ENCODE measurements around a stretch of chr9.

DNA sequence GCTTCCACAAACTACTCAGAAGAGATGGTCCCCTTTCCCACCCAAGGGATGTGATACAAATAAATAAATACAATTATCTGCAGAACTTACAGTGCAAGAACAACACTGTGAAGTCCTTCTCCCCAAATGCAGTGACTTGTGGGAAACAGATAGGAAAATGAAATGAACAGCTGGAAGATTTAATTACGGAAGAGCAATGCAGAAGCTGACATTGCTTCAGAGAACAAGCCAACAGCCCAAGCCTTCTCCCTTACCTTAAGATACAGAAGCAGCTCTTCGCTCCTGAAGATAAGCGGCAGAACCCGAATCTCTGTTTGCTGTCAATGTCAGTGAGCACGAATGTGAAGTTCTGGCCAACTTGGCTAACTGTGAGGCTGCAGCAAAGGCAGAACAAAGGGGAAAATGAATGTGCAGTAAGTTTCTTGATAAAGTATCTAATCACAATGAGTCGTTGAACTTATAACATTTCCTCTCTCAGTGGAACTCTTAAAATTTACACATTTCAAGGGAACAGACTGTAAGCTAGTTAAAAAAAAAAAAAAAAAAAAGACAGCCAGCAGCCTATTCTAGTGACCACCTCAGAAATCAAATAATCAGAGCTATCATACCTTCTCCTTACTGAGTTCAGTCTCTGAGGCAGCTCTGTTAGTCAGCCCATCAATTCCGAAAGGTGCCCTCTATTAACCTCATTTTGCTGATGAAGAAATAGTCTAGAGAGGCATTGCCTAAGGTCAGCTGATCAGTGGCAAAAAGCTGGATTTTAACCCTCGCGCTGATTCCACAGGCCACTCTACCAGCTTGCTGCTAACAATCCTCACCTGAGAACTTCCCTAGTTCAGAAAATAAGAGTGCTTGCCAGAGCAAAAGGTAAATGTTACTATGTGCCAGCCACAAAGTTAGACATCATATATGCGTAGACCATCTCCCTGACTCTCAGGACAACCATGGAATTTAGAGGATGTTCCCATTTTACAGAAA is 172.2 kb downstream of the DENND1A start:
- PRO-cap, 2 experiments: no peak in any of the 2 experiments

DNA sequence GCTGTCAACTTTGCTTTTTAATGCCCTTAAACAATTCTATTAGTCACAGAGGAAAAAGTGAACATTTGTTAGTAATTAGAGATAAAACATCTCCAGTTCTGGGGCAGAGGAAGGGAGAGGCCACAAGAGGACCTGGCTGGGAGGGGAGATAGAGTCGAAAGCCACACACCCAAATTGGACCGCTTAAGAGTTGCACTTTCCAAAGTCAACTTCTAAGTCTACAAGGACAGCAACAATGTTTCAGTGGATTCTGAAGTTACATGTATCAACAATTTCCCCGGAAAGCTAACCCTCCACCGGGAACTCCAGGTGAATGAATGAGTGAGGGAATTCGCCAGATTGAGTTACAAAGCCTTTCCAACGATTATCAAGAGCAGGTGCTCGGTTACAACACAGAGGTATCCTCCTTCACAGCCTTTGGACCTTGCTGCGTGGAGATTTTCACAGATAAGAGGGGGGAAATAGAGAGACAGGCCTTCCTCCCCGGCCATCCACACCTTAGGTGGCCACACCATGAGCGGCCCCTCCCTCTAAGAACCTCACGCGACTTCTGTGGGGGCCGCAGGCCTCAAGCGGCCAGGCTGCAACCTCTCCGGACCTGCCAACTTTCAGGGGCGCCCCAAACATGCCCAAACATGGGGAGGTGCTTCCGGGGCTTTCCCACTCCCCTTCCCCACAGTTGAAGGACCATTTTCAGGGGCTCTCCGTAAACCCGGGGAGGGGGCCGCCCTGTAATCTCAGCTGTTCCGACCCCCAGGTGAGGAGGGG is 838 bp downstream of the DENND1A start:
- PRO-cap, 2 experiments: peak in 2 of 2 experiments; most common plus-strand start position 446 of the sequence (in 2); most common minus-strand start position 348 of the sequence (in 1)

- PRO-cap, 2 experiments: no peak in any of the 2 experiments
These were observed 60.4 kb upstream of the NEK6 start for GRCh38 chr9:124197134-124198058.

DNA sequence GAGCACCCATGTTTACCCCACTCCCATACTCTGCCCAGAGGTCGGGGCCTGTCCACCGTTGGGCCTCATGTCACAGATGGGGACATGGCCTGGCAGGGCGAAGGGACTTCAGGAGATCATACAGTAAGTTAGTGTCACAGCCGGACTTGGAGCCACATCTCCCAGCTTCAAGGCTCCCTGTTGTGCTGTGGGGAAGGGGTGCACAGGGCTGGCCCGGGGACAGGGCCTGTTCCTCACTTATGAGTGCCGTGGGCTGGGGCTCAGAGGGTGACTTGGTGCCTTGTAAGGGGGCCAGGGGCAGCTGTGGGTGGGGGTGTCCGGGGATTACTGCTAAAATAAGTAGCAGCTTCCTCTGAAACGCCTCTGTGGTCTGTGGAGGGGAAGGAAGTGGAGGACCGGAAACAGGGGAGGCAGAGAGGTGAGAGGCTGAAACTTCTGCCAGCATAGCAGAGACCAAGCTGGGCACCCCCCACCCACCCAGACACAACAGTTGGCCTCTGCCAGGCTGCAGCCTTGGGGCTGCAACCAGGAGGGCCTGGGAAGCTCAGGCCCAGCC is 41.2 kb upstream of the NEK6 start:
- PRO-cap, 2 experiments: no peak in any of the 2 experiments

DNA sequence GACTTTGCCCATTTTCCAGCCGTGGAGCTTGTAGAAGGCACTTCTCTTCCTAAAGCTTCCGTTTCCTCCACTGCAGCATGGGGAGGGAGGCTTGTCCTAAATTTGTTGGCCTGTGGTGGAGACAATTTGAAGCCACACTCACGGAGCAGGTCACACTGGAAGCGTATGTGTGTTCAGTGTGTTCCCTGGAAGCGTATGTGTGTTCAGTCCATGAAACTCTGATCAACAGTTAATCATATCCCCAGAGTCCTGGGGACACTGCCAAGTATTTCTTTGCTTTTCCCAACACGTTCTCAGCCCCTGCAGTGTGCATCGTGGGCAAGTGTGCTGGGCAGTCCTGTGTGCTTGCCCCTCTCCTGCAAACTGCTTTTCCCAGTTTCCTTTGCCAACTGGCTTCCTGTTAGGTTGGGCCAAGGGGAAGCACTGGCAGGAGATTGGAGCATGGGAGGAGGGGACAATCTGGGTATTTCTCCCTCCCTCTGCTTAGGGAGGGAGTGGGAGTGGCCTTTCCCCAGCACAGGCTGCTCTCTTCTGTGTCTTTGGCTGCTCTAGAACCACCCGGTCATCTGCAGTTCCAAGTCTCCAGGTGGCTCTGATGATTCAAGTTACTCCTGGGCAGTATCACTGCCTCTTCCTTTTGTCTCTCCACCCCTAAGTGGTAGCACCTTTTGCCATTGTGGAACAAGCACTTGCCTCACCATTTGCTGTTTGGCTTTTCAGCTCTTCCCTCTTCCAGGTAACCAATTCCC is 36.8 kb upstream of the NEK6 start:
- PRO-cap, 2 experiments: peak in 2 of 2 experiments; most common plus-strand start position 400 of the sequence (in 1); most common minus-strand start position 365 of the sequence (in 2)

DNA sequence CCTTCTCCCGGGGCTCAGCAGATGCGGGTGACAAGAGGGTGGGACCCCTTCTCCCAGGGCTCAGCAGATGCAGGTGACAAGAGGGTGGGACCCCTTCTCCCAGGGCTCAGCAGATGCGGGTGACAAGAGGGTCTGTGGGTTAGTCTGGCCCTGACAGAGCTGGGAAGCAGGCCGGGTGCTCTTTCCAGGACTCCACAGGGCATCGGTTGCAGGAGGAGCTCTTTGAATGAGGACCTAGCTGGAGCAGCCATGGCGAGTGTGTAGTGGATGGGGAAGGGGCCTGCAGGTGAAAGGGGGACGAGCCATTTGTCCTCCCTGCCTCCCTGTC is 73.9 kb downstream of the PSMB7 start:
- PRO-cap, 2 experiments: no peak in any of the 2 experiments

DNA sequence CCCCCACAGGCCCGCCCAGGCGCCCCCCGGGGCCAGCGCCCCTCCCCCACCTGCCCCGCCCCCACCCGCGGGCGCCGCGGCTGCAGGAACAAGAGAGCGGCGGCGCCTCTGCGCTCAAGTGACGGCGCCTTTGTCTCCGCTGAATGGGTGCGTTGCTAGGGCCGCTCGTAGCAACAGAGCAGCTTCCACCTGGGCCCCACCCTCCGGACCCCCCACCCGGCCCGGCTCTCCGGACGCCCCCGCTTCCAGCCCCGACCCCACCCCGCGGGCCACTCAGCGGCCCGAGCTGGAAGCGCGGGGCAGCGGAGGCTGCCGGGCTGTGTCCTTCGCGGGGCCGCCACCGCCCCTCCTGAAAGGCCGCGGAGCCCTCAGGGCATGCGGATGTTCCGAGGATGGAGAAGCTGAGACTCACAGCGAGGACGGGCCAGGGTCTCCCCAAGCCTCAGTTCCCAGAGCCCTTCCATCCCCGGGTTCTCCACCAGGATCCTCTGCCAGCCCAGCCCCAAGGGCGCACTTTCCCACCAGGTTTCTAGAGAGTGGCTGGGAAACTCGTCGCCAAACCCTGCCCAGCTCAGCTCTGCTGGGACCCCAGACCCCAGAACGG is 27.6 kb downstream of the ADGRD2 start:
- PRO-cap, 2 experiments: no peak in any of the 2 experiments

GRCh38 chr9:124505750-124506382 is 1.3 kb downstream of the NR5A1 start:
- PRO-cap, 2 experiments: no peak in any of the 2 experiments

DNA sequence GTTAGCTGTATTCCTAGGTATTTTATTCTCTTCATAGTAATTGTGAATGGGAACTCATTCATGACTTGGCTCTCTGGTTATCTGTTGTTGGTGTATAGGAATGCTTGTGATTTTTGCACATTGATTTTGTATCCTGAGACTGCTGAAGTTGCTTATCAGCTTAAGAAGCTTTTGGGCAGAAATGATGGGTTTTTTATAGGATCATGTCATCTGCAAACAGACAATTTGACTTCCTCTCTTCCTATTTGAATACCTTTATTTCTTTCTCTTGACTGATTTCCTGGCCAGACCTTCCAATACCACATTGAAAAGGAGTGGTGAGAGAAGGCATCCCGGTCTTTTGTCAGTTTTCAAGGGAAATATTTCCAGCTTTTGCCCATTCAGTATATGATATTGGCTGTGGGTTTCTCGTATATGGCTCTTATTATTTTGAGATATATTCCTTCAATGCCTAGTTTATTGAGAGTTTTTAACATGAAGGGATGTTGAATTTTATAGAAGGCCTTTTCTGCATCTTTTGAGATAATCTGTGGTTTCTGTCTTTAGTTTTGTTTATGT is 102.7 kb upstream of the NR5A1 start:
- PRO-cap, 2 experiments: no peak in any of the 2 experiments

- PRO-cap, 2 experiments: no peak in any of the 2 experiments
These were observed 13.5 kb downstream of the NR6A1 start for GRCh38 chr9:124757519-124758076.

- PRO-cap, 2 experiments: peak in 2 of 2 experiments; most common minus-strand start chr9:124852210 (in 2)
These were observed 1.2 kb upstream of the WDR38 start for GRCh38 chr9:124852066-124852458.

GRCh38 chr9:124870093-124871156 is 8.5 kb downstream of the ARPC5L start:
- PRO-cap, 2 experiments: peak in 2 of 2 experiments; most common plus-strand start chr9:124870475 (in 2); most common minus-strand start chr9:124870321 (in 2)

GRCh38 chr9:124878052-124879024 is 16.4 kb downstream of the ARPC5L start:
- PRO-cap, 2 experiments: no peak in any of the 2 experiments

GRCh38 chr9:125288515-125289170 is 27.0 kb downstream of the GAPVD1 start:
- PRO-cap, 2 experiments: no peak in any of the 2 experiments

- PRO-cap, 2 experiments: no peak in any of the 2 experiments
These were observed 74.8 kb downstream of the GAPVD1 start for GRCh38 chr9:125336160-125337176.

- PRO-cap, 2 experiments: no peak in any of the 2 experiments
These were observed 200.9 kb downstream of the MAPKAP1 start for GRCh38 chr9:125506214-125506463.

DNA sequence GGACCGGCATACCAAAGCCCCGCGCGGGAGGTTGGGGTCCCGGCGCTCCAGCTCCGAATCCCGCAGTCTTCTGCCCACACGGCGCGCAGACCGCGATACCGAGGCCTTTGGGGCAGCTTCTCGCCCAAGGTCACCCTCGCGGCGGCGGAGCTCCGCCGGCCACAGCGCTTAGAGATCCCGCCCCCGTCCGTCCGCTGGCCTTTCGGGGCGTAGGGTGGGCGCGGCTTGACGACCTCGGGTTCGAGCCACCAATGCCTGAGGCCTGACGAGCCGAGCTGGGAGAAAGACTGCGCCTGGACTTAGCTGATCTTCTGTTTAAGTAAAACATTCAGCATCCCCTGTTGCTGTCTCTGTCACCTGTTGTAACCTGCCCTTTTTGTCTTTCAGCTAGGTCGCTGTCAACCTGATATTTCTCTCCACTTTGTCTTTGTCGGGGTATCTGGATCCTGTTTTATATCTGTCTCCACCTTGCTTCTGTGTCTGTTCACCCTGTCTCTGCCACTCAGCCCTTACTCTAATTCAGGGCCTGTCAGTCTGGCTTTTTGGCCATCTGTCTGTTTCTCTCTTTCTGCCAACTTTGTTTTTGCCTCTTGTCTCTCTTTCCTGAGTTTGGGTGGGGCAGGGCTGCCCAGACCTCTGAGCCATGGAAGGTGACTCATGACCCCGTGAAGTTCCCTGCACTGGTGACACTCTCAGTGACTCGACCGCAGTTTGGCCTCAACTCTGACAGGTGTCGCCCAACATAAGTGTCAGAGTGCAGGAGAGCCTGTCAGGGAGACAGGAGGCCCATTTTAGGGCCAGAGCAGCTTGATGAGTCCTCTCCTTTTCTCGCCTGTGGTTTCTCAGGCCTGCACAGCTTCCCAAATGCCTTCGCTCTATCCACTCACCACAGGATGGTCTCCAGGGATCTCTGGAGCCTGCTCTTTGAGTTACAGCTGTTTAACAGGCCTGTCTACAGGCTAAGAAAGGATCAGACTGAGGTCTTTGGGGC is 707 bp downstream of the ZBTB43 start:
- PRO-cap, 2 experiments: peak in 2 of 2 experiments; most common plus-strand start position 749 of the sequence (in 2); most common minus-strand start position 605 of the sequence (in 1)

DNA sequence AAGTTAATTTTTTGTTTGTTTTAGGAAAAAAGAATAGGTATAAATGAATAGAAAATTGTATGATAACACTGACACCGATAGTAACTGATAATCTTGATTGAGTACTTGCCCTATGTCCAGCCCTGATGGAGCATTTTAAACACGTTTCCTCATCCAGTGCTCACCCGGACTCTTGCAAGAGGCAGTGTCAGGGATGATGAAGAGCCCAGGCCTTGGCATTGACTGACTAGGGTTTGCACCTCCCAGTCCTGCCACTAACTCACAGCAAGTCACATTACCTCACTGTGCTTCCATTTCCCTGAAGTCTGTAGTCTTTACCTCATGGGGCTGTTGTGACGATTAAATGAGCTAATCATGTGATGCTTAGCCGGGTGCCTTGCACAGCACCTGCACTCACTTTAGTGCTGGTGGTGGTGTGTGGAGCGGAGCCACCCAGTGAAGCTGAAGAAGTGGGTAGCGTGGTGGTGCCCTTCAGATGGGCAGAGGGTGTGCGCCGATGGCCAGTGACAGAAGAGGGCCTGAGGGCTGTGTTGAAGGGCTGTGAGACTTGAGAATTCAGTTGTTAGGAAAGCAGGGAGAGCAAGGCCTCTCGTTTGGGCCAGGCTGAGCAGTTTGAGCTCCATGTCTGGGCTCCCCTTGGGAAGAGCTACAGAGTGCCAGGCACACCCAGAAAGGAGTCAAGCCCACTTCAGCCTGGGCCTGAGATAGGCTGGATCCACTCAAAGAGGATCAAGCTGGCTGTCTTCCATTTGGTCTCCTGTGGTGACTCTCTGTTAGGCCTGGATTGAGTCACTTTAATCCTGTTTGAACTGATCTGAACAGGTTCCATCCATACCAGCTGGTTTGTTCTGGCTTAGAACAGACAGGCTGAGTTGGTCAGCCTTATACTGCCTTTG is 42.4 kb downstream of the RALGPS1 start:
- PRO-cap, 2 experiments: no peak in any of the 2 experiments

GRCh38 chr9:127035947-127036651 is 86.3 kb downstream of the ANGPTL2 start:
- PRO-cap, 2 experiments: no peak in any of the 2 experiments

DNA sequence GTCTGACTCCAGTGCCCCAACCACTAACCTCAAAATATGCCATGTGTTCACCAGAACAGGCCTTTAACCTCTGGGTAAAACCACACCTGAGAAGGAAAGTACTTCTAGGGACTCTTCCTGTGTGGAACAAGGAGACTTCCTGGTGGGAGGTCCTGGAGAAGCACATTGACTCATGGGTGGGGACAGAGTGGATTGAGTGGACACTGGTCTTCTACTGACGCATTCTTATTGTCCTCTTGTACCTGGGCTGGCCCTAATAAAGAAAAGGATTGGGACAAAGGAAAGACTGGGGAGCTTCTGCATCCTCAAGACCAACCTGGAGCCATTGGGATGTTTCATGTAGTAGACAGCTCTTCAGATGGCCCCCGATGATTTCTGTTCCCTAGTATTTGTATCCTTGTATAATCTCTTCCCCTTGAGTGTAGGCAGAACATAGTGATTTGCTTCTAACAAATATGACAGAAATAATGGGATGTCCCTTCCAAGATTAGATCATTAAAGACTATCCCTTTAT is 43.3 kb downstream of the ANGPTL2 start:
- PRO-cap, 2 experiments: no peak in any of the 2 experiments

All from Metastatic Liver Carcinoma in the Adrenal Gland (tissue), 2 donors.